H4 (cell line): ENCODE measurements around the genes KCNE3 and LIPT2.

DNA sequence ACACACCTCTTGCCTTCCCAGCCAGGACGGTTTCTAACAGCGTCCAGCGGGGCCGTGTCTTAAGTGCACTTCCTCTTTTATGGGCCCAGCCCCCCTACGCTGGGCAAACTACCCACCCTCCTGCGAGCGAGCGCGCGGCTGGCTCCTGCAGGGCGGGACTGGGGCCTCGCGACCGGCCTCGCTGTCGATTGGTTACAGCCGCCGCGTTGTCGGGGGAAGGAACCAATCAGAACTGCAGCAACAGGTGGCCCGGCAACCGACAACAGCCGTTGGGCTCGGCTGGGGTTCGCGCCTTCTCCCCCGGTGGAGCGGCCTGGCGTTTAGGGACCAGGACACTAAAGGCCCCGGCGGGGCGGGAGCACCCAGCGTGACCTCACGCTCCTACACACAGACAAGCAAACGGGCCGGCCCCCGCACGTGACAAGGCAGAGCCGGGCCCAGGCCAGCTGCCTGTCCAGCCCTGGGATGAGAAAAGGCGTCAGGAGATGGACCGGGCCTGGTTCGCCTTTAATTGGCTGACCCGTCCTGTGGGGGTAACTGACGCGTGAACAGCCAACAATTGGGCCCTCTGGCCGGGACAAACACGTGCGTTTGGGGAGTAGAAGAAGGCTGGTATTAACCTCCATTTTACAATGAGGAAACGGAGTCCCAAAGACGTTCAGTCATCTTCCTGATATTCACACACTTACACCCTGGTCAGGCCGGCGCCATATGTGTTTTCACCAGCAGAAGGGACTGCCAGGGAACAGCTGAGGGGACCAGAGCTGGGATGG lies 711 bp upstream of the UCP2 start:
- RAMPAGE, long total RNA: no peak

DNA sequence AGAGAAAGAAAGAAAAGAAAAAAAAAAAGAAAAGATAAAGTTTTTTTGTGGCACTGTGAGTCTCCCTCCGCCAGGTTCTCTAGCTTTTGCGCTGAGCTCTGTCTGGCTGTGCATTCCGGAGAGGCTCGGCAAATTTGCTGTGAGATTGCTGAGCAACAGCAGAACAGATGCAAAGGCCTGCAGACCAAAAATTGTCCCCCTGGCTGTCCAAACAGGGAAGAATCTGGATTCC lies 1.4 kb upstream of the UCP2 start:
- RAMPAGE, long total RNA: no peak

DNA sequence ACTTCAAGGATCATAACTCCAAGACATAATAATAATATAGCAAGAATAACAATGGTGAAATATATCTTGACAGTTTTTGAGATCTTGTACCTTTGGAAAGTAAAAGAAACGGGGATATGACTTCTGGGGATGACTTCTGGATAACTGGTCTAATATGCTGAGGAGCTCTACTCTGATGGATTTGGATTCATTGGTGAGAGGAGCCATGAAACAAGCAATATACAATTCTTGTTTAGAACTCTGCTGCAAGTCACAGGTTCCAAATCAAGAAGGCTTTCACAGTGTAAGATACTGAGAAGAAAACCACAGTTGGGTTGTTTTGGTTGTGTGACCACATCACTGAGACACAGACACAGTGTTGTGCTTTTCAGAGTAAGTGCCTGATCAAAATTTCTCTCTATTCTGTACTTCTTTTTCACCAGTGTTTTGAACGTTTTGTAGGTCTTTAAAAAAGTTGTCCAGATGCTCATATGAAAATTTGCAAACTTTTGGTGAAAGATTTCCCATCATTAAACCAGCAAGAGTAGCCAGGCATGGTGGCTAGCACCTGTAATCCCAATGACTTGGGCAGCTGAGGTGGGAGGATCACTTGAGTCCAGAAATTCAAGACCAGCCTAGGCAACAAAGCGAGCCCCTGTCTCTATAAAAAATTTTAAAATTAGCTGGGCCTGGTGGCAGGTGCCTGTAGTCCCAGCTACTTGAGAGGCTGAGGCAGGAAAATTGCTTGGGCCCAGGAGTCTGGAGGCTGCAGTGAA lies 13.0 kb downstream of the UCP3 start:
- RAMPAGE, long total RNA: no peak

- RAMPAGE, long total RNA: no peak
Observed at GRCh38 chr11:74070295-74070821, 61.5 kb upstream of the UCP3 start.

GRCh38 chr11:74333646-74334425 lies 22.4 kb upstream of the P4HA3 start:
- RAMPAGE, long total RNA: no peak

DNA sequence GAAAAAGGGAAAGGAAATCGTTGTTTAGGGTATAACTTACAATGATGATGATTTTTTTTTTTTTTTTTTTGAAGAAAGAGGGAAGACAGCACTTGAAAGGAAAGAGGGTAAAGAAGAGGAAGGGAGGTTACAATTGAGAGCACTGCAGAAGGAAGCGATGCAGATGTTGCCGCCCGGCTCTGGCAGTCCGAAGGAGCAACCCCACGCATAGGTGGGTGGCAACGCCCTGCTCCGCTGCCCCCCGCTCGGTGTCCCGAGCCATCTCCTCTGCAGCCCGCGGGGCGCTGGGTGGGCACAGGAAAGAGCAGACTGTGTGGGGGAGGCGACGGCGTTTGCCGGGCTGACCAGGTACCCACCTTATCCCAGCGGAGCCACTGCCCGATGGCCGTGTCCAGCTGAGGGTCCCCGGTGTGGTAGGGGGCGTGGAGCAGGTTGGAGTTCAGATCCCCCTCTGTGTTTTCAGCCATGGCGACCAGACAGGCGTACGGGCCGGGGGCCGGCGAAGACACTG lies 483 bp downstream of the PGM2L1 start:
- RAMPAGE, long total RNA: no peak

DNA sequence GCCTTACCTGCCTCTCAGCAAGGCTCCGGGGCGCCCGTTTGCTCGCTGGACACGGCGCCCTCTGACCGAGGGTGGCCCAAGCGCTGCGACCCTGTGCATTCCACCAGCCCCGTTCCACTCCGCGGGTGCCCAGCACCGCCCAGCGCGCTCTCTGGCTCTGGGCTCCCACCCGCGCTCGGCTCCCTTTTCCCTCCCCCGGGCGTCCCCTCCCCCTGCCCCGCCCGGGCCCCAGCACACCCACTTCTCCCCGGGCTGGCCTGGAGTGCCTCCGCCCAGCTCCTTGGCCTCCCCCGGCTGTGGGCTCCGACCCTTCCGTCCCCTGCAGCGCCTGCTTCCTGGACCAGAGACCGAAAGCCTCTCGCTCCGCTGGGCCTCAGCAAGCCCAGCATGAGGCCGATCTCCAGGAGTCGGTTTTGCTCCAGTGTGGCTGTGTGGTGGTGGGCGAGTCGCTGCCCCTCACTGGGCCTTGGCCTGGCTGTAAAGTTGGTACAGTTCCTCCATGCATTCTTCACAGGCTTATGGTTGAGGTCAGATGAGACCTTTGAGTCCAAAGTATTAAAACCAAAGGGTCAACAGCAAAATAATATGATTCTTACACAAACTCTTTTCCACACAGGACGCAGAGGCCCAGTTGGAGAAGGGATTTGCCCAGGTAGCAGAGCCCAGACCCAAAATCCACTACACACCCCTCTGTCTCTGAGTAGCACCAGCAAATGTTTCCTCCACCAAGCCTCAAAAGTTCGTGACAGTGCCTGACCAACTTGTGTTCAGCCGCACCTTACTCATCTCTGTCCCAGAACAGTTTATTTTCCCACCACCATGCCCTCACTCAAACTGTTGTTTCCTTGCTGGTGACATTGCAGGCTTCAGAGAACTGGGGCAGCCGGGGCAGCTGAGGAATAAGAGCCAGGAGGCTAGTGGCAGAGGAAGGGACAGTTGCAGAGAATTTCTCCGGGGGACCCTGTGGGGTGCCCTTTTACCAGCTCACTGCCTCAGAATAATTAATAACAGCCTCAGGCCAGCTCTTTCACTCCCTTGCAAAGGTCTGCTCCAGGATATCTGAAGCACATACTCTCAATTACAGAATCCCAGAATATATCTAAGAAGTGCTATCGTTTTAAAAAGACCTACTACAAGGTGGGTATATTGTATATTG lies at the start of gene KCNE3:
Gene KCNE3, minus strand, starts transcription at position 159 of the 1,156 bp plus-strand sequence.
- RAMPAGE, long total RNA: no peak

GRCh38 chr11:74492911-74494088 lies at the start of gene LIPT2:
Gene LIPT2, minus strand, starts transcription at chr11:74493724.
- RAMPAGE, long total RNA: no peak

DNA sequence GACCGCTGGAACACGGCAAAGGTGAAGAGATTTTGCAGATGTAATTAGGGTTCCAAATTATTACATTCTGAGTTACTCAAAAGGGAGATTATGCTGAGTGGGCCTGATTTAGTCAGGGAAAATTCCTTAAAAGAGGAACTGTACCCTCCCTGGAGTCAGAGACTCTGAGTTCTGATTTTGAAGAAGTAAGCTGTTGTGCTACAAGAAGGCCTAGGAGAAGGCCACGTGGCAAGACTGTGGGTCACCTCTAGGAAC lies 45.4 kb downstream of the CHRDL2 start:
- RAMPAGE, long total RNA: no peak

- RAMPAGE, long total RNA: no peak
Observed at GRCh38 chr11:74754658-74755415, 6.2 kb downstream of the RNF169 start.

DNA sequence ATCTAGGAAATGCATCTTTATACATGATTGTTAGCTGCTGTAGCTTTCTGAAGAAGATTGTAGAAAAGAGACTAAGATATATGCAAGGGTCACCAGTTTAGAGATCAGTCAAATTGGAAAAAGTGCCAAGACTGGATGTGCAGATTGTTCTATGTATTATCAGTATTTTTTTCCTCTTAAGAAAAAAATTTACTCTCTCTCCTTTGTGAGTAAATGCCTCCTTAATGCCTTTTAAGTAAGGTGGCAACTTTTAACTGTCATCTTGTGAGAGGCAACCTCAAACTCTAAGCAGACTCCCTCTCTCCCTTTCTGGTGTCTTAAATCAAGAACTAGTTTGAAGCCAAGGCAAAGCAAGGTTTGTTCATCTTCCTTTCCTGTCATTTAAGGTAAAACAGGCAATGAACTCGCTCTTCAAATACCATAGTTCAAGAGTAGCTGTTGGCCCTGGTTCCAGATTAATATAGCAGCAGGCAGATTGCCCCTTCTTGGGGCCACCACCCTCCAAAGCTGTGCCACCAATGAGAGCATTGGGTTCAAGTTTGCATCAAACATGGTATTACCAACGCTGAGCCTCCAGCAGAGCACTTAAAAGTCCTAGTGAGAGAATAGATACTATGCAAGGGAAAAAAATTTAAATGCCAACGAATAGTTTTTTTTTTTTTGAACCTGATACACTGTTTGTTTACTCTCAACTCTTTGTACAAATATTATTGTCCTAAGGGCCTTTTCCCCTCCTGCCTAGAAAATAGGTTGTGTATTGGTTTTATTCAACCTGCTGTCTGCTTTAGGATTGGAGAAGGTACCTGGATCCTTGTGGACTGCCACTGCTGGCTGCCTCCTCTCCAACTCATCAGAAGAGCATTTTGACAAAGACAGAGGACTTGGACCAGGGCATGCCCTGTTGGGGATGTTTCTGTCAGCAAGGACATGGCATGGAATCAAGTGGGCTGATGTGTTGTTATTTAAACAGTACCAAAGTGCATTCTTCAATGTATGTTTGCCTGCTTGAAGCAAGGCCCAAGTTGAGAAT lies 93.0 kb downstream of the RNF169 start:
- RAMPAGE, long total RNA: no peak

DNA sequence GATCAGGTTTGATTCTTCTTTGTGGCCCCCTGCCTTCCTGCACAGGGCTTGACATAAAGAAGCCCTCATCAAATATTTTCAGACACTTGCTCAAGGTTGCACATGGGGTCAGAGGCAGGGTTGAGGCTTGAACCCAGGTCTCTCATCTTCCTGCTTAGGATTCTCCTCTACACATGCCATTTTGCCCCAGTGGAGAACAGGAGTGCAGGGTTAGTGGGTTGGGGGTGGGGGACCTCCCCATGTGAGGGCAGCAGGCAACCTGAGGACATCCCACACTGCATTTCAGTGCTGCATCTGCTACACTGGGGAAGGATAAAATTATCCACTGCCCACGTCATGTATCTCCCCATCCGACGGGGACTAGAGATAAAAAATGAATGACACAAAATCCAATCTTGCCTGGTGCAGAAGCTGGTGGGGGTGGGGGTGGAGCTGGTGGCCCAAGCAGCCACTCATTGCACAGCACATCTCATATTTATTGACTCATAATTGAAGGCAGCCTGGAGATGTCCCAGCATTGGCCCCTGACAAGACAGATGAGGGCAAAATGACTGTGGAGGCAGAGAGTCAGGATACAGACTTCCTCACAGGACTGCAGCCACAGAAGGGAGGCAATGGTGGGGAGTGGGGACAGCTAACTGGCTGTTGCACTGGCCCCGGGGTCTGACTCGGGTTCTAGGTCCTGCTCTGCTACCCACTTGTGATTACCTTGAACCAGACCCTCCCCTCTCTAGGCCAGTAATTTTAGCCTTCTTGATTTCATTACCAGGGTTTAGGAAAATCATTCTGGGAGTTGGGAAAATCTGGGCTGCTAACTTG lies 41.4 kb downstream of the NEU3 start:
- RAMPAGE, long total RNA: no peak

GRCh38 chr11:75096718-75097308 lies 54.1 kb upstream of the SLCO2B1 start:
- RAMPAGE, long total RNA: no peak

GRCh38 chr11:75155880-75156435 lies 5.1 kb downstream of the SLCO2B1 start:
- RAMPAGE, long total RNA: no peak

GRCh38 chr11:75159389-75159952 lies 8.6 kb downstream of the SLCO2B1 start:
- RAMPAGE, long total RNA: no peak

GRCh38 chr11:75170906-75171238 lies 20.0 kb downstream of the SLCO2B1 start:
- RAMPAGE, long total RNA: no peak

DNA sequence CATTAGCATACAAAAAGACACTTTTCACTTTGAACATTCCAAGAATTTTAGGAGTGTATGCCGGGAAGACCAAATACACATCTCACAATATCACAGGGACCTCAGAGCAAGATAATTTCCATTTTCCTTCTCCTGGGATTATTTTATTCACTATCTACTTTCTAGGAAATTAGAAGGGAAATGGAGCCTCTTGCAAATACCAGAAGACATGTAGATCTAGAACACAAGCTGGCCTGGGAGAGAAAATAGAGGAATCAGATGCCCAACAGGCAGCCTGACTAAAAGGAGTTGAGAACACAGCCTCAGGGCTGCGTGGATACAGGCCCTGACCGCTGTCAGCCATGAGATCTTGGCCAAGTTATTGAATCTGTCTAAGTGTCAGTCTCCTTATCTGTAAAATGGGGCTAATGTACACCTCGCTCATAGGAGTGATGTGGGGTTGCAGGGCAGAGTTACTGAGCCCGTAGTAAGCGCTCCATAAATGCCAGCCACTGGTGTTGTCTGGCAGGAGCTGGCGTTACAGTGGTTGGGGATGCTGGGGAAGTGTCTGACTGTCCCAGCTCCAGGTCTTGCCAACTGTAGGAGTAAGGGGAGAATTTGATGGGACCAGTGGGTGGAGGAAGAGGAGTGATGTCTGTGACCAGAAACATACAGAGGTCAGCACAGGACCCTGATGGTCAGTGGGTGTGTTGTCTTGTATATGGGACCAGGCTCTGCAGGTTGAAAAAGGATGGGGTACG lies 38.4 kb upstream of the TPBGL start:
- RAMPAGE, long total RNA: no peak

DNA sequence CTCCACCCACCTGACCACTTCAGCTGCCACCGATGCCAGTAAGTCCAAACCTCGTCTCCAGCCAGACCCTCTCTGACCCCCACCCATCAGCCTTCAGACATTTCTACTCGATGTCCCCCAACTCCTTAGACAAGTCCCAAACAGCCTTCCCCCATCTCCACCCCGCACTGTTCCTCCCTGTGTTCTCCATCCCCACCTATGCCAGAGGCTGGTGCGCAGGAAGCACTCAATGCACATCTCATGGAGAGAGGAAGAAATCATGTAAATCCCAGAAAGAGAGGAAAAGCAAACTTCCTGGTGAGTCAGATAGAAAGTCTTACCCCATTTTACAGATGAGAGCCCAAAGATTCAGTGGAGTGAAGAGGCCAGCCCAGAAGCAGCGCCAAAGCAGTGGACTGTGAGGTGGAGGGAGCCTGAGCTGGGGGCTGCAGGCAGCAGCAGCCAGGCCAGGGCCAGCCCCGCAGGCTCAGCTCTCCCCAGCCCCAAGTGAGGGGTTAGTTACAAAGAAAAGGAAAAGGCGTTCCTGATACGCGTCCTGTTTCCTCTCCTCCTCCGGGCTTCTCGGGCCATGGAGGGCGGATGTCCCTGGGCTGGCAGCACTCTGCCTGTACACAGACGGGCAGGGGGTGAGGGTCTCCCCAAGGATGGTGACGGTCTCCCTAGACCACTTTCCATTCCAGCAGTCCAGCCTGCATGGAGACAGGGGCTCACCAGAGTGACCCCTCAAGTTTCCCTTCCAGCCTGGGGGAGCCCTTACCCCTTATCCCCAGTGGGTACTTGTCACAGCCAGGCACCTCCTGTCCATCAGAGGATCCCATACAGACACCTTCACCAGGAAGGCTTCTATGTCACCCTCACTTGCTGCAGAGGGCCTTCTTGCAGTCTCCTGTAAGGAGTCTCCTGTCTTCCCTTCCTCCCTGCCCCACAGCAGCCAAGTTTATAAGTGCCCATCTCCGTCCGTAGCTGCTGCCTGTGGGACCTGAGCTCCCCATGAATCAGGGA lies 44.9 kb downstream of the ARRB1 start:
- RAMPAGE, long total RNA: no peak

DNA sequence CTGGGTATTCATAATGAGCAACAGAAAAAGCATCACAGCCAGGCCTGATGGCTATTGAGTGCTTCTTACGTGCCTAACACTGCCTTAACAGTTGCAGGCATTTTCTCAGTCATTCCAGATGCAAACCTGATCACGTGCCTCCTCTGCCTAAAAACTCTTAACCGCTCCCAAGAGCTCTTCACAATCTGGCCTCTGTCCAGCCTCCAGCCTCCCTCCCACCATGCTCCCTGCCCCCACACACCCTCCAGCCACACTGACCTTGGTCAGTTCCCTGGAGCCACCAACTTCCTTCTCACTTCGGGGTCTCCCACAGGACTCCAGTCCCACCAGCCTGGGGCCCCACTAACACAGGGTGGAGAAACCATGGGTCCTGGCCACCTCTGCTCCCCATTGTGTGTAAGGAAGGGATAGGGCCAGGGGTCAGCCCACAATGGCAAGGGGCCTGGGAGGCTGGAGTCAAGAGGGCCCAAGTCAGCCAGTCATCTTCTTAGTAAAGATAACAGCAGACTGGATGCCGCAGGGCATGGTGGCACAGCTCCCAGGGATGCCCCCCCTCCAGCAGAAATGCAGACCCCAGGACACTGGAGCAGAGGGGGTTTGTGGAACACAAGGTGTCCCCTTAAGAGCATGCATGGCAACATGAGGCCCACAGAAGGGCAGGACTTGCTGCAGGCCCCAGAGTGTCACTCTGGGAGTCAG lies 37.5 kb downstream of the ARRB1 start:
- RAMPAGE, long total RNA: no peak

DNA sequence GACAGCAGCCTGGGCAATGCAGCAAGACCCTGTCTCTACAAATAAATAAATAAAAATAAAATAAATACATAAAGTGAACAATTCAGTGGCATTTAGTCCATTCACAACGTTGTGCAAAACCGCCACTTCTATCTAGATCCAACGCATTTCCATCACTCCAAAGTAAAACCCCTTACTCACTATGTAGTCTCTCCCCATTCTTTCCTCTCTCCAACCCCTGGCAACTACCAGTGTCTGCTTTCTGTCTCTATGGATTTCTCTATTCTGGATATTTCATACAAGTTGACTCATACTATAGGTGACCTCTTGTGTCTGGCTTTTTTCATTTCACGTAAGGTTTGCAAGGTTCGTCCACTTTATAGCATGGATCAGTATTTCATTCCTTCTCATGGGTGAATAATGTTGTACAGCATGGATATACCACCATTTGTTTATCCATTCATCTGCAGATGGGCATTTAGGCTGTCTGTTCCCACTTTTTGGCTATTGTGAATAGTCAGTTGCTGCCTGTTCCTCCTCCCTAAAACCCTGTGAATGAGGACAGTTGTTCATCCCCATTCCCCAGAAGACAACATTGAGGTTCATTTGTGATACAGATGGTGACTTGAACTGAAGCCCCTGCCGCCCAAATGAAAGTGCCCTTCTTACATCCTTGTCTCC lies 23.4 kb downstream of the ARRB1 start:
- RAMPAGE, long total RNA: no peak